PC-3 (cell line): ENCODE data around the genes OSBPL1A and HRH4.

DNA sequence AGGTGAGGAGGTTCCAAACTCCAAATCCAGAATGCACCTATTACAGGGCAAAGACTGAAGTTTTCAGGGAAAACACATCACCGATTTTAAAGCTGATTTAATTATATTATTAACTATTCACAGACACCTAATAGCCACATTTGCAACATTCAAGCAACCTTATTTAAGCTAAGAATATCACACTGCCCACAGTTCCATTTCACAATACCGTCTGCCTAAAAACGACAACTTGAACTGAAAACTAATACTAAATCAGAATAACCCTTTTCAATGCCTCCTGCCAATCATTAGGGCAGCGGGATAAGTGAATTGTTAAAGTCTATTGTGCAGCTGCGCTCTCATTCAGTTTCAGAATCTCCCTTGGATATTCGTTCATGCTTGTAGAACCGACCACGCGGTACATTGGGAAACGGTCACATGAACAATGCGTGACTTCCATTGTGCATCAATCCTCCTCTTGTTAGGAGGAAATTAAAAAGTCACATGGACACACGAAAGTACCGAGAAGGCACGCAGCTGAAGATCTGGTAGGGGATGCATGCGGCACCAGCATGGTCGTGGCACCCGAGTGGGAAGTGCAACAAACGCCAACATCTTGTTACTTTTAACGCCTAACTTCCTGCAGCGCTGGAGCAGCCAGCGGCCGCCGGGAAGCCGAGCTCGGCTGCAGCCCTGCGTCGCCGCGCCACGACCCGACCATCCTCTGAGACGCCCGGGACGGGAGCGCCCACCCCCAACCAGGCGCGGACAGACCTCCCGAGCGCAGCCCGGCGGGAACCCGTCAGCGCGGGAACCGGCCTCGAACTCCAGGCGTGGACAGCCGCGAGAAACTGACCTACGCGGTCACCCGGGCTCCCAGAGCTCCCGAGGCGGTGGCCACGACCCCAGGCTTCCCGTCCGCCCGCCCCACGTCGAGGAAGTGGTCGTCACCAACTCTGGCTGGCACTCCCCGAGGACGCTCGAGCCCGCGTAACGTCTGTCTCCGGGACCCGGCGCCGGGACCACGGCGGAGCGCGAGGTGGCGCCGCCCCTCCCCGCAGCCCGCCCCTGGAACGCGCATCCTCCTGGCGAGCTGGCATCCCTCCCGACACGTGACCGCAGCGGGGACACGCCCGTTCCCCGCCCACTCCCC, at the start of gene OSBPL1A:
Gene OSBPL1A (minus strand): TSS at position 1,005 of the 1,132 bp plus-strand sequence.
- RAMPAGE, long total RNA, result no peak

DNA sequence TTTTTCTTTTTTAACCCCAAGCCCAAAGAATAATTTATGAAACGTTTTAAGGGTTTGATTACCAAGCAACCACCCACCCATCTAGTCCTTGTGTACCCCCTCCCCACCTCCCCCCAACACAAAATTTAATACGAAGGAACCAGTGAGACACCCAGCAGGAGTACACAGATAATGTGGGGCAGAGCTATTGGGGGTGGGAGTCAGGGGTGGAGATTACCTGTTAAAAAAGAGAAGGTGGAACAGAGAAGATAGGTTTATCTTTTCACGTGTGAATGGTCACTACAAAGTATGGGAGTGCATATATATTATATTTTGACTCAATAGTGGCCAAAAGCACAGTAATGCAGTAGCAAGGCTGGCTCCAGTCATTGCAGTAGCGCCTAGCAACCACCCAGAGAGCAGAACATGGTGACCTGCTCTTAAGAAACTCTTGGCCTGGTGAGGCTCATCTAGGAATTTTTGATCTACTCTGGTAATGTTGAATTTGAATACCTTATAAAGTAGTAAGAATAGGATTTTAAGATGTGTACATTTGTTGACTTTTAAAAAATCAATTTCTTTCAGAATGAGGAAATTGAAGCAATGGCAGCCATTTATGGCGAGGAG, 988 bp downstream of the IMPACT start:
- RAMPAGE, long total RNA, result no peak

DNA sequence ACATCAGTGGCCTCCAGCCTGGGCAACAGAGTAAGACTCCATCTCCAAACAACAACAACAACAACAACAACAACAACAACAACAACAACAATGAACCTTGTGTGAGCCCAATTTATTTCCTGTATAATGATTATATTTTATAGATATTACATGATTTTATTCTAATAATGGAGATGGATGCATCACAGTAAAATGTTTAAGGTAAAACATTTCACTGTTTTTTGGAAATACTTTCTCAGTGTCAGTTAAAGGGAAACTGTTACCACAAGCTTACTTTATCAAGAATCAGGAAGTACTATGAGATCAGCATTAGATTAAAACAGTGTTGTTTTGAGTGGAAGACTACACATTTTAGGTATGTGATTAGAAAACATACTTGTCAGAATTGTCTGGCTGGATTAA, at the start of gene HRH4:
Gene HRH4 (plus strand): TSS at position 345 of the 402 bp plus-strand sequence.
- RAMPAGE, long total RNA, result no peak

GRCh38 chr18:24560454-24560956, 100.1 kb downstream of the HRH4 start:
- RAMPAGE, long total RNA, result no peak

DNA sequence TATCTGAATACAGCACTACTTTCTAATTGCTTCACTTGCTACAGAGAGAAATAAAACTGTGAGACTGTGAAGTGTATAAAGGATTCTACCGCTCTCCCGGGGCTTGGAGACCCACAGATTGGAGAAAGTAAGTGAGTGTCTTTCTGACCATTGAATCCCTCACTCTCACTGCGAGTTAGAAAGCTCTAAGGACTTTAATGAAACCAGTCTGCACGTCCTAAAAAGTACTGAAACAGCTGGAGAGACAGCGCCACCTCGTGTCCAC, 266.1 kb downstream of the HRH4 start:
- RAMPAGE, long total RNA, result no peak

- RAMPAGE, long total RNA, result no peak
Observed at GRCh38 chr18:24805226-24805500, 344.7 kb downstream of the HRH4 start.

DNA sequence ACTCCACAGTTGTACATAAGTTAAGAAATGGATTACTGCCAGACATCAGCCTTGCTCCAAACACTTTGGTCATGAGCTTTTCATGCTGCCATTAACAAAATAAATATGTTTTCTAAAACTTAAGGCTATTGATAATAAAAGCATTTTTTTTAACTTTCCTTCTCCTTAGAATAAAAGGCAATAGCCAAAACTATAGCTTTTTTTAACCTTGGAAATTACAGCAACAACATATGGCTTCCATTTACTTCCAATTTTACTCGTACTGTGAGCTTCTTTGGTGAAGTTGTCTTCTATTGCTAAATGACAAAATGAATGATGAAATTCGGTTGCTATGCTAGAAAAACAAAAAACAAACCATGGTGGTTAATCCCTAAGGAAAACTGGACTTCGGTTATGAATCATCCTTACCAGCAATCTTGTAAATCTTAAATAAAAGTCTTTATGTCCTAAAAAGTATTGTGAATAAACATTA, 63.1 kb downstream of the ZNF521 start:
- RAMPAGE, long total RNA, result no peak

DNA sequence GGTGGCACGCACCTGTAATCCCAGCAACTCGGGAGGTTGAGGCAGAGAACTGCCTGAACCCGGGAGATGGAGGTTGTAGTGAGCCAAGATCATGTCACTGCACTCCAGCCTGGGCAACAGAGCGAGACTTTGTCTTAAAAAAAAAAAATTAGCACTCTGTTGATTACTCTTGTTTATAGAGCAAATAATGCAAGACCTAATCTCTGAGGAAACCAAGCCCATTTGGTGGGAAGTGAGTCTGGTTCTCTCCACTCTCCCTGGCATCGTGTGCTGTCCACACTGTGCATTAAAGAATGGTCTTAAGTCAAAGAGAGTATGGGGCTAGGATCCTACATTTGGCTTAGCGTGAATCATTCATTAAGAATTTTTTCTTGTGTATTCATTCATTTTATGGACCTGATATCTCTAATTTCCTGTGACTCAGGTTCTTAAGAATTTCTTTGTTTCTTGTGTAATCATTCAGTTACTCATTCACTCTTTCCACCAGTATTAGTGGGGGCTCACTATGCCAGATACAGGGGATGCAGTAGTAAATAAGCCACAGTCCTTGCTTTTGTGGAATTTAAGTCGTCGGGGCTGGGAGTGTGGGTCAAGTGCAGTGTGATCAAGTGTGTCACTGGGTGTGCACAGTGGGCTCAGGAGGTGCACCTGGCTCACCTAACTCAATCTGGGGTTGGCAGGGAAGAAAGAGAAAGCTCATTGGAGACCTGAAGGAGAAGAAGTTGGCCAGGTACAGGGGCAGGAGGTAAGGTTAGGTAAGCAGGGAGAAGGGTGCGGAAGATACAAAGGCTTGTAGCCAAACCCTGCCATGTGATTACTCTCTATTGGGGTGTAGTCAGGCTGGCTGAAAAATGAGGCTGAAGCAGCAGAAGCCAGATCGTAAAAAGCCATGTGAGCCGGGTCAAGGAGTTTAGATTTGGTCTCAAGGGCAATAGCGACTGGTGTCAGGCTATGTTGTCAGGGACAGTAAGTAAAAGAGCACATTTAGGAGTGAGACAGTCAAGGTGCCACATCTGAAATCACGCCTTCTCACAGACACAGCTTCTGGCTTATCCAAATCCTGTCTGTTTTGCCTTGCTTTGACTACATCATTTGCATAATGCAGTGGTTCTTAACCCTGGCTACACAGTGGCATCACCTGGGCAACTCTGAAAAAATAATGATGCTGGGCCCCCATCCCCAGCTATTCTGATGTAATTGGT, 67.3 kb downstream of the KCTD1 start:
- RAMPAGE, long total RNA, result no peak

GRCh38 chr18:26545841-26546485, 2.4 kb downstream of the KCTD1 start:
- RAMPAGE, long total RNA, result no peak

DNA sequence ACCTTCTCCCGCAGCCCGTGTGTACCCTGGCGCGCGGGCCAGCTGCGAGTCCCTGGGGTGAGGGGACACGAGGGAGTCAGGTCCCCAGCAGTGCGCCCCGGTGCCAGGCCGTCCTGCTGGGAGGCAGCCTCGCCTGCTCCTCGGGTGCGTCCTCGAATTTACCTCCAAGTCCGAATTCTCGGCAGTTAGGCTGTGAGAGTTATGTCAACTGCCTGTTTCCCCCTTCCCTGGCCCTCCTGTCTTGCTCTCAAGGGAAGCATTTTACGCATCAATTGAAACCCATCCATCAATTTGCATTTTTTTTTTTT, 1.6 kb upstream of the KCTD1 start:
- RAMPAGE, long total RNA, result no peak

DNA sequence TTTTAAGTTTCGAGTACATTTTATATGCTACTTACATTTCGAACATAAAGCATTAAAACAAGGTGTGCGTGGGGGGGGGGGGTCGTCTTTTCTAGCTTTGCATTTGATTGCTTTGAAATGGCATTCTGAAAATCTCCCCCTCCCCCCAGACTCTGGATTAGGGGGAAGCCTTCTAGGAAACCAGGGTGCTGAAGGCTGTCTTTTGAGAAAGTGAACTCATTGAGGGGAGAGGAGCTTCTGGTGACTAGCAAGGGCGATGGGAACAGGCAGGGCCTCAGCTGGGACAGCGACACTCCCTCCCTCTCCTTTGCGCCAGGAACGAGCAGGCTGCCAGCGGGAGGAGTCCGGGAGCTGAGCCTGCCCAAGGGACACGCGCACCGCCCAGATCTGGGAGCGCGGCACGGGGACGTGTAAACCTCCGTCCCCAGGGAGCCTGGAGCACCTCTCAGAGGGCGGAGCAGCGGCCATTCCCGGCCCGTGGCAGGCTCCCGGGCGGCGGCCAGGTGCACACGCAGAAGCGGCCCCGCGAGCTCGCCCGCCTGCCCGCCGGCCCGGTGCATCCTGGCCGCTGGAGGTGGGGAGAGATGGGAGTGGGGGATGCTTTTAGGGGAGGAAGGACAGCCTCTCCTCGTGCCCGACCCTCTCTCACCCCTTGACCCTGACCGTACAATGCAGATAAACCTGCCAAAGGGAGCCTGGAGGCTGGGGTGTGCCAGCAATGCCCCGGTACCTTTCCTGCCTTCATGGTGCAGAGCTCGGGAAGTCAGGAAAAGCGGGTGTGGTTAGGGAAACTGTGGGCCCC, 2.4 kb downstream of the AQP4 start:
- RAMPAGE, long total RNA, result no peak

DNA sequence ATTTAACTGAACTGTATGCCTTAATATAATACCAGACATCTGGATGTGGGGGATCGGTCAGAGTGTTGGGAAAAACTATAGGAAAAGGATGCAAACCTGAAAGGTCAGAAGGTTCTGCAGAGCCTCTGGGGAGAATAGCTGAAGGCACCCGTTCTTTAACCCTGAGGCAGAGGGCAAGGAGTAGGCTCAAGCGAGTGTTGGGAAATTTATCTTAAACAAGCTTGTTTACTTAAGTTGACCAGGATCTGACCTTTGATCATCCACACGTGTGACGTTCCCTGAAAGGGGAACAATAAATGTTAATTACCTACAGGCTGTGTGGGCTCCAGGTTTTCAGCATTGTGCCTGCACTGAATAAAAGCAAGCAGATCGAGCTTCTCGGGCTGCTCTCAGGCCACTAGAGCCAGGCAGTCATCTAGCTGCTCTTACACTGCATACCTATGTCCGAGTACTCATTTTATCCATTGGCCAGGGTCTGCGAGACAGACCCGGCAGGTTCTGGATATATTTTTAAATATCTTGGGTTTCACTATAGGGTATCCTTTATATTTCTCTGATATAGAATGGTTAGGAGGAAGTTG, 400.6 kb upstream of the CHST9 start:
- RAMPAGE, long total RNA, result no peak

DNA sequence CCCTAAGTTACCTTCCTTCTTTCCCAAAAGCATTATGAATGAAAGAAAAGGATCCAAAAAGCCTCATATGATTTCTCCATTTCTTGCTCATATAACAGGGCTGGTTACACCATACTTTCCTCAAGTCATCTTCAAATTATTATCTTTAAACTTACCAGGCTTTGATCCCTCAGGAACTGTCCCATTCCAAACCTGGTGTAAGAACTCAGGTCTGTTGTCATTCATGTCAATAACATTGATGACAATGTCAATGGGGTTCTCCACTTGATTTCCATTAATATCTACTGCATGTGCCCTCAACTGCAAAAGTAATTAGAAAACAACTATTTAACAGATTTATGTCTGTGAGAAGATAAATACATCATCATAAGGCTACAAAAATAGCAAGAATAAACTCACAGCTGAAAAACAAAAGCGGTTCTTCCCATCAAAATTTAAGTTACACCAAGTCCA, 171.2 kb downstream of the CDH2 start:
- RAMPAGE, long total RNA, result no peak

GRCh38 chr18:28127211-28127686, 49.7 kb downstream of the CDH2 start:
- RAMPAGE, long total RNA, result no peak

- RAMPAGE, long total RNA, result no peak
Observed at GRCh38 chr18:28168730-28168929, 8.3 kb downstream of the CDH2 start.

- RAMPAGE, long total RNA, result no peak
Observed at GRCh38 chr18:28178676-28179326, 1.9 kb upstream of the CDH2 start.

- RAMPAGE, long total RNA, result no peak
Observed at GRCh38 chr18:30419311-30419806, 623.2 kb downstream of the DSC3 start.

DNA sequence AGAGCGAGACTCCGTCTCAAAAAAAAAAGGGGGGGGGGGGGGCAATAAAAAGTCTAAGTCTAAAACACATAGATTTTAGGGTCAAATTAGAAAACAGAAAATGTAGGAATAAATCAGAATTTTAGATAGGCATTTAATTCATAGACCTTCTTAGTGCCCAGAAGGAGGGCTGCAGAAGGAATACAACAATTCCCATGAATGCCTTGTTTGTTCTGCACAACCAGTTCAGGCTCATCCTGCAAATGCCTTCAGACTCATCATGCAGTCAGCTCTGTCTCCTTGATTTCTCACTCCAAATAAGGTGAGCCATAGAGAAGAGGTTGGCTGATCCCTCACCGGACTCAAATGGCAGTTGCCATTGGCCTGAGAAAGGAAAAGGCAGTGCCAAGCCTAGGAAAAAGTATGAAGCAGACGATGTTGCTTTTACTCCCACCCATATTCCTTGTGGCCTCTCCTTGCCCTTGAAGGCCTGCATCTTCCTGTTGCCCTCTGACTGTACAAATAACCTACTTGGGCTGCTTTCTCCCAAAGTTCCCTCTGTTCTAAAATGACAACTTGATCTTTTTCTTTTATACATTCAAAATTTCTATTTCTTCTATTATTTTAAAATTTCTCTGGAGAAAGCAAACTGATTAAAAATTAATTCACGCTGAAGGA, 50.3 kb downstream of the DSC3 start:
- RAMPAGE, long total RNA, result no peak

GRCh38 chr18:31204951-31205226, 42.2 kb upstream of the DSC1 start:
- RAMPAGE, long total RNA, result no peak

DNA sequence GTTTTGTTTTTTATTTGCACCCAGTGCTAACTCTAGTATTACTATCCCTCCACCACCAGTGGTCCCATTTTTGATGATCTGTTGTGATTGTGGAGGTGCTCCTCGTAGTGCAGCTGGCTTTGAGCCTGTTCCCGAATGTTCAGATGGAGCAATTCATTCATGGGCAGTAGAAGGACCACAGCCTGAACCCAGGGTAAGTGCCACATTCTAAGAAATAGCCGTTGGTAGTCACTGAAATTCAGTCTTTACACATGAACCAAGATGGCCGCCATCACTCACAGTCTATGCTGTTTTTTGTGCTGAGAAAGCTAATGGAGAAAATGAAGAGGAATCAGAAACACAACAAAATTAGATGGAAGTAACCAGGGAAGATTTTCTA, 25.4 kb downstream of the DSG1 start:
- RAMPAGE, long total RNA, result no peak